SJSA1 (cell line): ENCODE data around the gene AKTIP.

- RAMPAGE, long total RNA = no peak
Measured at GRCh38 chr16:51636915-51637500, 485.9 kb upstream of the SALL1 start.

DNA sequence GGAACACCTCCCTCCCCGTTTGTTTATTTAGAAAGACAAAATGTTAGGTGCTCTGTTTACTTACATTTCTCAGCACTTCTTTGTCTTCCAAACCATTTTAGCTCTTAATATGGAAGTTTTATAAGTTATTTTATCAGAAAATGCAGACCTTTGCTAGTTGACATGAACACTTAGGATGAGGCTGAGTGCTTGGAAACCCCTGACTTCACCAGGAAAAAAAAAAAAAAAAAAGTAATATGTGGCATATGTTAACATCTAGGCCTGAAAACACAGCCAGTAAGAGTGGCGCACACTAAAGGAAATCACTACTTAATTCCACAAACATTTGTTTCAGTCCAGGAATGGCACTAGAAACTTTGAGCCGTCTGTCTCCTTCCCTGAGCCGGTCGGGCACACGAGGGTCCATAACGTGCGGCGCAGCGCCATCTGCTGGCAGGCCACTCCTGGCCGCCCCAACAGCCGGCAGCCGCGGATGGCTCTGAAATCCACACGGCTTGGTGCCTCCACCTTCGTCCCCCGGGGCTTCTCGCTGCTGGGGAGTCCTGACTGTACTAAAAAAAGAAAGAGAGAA is 610.9 kb upstream of the SALL1 start:
- RAMPAGE, long total RNA = no peak

DNA sequence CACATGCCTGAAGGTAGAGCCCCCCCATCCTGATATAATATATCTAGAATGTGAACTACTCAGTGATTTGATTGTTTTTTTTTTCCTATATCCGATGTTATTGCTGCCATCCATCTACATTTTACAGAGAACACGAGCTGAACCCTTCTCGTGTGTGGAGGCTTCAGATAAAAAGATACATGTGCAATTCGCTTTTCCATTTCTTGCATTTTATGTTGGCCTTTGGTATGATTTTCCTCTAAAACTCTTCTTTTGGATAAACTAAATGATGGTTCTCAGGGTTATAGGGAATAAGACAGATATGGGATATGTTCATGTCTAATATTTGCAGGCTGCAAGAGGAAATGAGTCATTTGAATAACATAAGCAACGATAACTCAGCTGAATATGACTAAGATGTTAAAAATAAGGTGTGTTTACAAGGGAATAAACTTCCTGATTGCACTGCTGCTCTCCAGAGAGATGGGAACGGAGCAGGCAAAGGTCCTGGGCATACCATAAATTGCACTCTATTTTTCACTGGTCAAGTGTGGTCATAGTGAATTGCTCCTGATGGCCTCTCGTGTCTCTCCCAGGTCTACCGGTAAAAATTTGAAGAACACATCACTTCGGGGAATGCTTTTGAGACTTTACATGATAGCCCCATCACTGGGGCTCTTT is 666.2 kb downstream of the TOX3 start:
- RAMPAGE, long total RNA = no peak

- RAMPAGE, long total RNA = no peak
Measured at GRCh38 chr16:52498518-52499061, 48.4 kb downstream of the TOX3 start.

DNA sequence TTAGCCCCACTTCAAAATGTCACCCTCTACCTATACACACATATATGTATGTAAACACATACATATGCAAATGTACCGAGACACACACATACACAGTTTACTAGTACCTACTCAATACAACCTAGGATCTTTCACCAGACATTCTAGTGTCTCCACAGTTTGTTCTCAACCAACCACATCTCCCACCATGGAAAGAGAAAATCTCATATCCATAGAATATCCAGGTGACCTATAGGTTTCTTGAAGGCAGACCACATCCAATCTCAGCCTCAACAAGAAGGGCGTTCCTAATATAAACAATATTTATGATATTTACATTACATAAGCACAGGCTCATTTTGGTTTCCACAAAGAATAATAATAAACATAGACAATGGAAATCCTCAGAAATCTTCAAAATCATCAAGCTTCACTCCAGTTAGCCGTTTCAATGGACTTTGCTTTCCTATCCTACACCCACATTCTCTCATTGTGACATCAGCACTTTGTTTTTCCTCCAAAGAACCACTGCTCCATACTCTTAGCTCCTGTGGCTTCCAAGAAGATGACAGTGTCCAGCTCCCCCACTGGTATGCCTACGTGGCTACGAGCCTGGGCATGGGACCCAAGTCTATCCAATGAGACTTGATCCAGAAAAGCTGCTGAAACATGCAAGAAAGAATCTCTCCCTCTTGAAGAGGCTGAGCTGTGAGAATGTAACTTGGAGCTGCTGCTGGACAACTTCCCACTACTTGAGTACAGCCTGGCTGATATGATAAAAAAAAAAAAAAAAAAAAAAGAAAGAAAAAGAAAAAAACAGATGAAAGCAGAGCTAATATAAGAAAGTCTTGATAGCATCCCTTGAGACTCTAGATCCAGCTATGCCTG is 9.6 kb downstream of the TOX3 start:
- RAMPAGE, long total RNA = no peak

DNA sequence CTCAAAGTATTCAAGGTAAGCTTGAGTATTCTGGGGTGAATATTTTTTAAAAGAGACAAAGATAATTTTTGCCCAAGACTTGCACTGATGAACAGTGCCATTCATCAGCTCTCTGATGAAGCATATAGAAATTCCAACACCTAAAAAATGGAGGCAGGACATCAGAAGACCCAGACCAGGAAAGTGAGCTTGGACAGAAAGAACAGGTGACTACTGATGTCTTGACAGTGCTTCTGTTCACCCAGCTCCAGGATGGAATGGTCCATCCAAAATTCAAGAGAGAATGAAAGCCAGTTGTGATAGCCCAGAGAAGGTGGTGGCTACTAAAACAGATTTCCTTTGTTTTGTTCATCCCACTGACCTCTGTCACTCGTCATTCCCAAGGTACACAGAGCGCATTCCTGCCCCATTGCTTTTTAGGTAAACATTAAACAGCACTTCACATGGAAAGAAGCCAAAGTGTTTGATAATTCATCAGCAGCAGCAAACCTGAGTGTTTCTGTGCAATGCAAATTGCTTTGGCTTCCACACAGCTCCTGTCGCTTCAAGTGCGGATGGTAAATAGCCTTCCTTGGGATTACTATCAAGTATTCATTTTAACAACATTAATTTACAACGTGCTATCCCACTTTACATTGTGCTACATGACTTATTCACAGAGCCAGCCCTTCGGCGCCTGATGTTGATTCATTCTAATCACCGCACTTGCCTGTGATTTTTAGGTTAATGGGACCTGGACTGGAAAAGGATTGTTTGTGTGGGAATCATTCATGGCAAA is 65.0 kb upstream of the TOX3 start:
- RAMPAGE, long total RNA = no peak

DNA sequence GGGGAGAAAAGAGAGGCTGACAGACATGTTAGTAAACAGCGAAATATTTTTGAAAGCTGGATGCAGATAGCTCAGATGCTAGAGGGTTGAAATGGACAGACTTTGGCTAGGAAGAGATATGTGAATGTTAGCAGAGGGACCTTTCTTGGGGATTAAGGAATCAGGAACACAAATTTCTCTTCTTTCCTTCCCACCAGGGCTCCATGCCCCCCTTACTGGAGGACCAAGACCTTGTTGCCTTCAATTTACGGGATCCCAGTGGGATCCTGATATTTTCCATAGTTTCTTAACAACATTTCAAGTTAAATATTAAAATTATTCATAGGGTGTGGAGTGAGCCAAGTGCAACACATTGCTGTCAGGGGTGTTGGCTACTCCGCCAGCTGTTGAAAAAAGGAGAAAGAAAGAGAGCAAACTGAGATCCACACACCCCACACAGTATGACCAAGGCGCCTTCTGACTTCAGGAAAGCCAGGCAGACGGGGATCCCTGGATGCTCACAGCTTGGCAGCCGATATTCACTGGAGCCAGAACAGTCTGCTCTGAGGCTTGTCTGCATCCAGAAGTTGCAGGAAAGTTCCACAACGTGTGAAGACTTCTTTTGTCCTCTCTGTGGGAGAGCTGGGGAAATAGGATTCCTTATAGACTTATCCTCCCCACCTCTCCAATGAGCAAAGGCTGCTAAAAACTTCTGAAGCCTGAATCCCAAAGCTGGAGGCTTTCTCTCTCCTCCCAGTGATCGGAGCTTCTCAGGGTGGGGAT is 9.3 kb downstream of the CHD9NB start:
- RAMPAGE, long total RNA = no peak

DNA sequence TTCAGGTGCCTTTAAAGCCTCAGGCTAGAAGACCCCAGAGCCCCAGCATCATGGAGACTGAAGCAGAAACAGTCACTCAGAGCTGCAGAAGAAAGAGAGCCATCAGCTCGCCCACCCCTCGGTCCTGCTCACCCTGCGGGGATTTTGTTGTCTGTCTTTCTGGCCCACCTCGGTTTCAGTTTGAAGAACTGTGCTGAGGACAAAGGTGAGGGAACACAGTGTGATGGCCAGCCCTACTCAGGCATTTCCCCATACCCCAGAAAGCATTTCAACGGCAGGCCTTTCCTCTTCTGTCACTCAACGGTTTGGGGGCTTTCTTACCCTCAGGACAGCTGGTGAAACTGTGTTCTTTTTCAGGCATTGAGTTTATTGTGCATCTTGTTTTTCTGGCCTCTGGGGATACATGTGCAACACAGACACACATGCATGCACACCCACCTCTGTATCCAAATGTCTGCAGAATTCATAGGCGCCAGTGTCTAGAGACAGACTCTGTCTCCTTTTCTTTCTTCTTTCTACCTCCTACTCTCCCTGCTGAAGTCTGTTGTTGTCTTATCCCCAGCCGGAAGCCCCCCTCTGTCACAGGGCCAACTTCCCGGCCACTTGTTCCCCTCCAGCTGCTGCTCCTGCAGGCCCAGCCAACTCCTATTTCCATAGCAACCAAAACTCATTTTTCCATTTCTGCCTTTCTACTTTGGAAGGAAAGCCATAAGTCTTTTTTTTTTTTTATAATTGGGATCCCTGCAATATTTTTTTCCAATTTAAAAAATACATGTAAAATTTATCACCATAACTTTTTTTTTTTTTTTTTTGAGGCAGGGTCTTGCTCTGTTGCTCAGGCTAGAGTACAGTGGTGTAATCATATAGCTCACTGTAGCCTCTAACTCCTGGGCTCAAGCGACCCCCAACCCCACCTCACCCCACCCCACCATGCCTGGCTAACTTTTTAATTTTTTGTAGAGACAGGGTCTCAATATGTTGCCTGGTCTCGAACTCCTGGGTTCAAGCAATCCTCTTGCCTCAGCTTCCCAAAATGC is 17.1 kb downstream of the CHD9 start:
- RAMPAGE, long total RNA = no peak

DNA sequence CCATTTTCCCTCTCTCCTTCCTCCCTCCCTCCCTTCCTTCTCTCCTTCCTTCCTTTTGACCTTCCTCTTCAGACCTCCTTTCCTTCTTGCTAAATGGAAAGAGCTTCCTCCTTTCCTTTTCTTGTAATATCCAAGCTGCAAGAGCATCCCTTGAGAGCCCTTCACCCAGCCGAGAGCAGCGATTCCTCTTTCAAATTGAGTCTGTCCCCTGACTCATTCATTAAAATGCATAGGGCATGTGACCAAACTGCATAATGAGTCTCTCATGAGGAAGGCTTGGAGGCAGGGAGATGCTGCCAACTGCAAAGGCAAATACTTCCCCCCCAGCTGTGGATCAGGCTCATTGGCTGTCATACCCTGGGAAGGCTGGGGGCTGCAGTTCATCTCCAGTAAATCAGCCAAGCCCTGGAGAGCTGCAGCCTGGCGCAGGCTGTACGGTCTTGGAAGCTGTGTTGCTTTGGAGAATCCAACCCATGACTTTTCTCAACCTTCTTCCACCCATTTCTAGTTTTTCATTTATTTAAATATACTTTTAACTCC is 37.1 kb downstream of the CHD9 start:
- RAMPAGE, long total RNA = no peak

DNA sequence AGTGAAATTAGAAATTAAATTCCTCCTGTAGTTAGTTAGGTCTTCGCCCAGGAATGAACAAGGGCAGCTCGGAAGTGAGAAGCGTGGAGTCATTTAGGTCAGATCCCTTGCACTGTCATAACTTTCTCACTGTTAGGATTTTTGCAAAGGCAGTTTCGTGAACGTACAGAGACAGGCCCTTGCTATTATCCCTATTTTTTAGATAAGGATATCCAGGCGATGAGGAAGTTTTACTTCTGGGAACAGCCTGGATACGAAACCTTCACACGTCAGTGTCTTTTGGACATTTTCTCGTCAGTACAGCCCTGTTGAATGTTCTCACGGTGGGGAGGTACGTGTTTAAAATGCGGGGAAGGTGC is 346 bp upstream of the RBL2 start:
- RAMPAGE, long total RNA = no peak

DNA sequence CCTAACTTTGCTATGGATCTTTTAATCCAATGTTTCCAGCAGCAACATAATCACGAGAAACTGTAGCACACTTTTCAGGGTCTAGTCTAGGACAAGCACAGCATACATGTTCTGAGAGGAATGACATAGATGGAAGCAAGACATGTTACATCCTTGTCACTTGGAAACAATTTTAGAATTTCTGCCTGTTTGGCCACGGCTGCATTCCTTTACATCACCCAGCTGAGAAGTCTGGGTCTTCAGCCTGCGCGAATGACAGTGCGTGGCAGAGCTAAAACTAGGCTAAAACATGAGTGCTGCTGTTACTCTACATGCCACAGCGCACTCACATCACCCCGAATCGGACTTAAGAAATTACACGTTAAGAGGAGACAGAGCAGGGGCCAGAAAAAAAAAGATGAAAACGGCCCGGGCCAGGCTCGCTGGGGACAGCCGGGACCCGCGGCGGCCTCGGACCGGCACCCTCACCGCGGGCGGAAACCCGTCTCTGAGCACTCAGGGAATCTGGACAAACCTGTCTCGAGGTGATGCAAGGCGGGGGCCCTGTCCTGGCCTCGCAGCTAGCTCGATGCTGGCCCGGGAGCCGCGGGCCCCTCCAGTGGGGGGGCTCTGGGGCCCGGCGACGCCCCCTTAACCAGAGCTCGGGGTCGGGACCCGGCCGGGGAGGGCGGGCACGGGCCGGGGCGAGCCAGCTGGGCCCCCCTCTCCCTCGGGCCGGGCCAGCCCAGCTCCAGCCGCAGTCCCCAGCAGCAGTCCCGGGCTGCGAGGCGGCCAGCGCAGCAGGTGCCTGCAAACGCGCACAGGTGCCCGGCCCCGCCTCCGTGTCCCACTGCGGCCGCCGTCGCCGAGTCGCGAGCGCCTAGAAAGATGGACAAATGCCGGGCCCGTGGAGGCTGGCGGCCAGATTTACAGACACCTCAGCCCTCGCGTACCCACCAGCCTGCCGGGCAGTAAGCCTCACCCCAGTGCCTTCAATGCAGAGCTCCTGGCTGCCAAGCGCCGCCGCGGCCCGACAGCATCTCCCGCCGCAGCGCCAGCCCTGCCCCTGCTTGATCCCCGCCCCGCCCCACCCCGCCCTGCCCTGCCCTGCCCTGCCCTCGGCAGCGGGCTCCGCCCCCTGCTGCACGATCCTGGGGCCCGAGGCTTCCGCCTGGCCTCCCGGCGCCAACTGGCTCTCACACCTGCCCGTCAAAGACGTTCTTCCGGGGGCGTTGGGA is at the start of gene AKTIP:
AKTIP (minus strand) TSS at position 1,024 of the 1,217 bp plus-strand sequence.
- RAMPAGE, long total RNA = no peak

DNA sequence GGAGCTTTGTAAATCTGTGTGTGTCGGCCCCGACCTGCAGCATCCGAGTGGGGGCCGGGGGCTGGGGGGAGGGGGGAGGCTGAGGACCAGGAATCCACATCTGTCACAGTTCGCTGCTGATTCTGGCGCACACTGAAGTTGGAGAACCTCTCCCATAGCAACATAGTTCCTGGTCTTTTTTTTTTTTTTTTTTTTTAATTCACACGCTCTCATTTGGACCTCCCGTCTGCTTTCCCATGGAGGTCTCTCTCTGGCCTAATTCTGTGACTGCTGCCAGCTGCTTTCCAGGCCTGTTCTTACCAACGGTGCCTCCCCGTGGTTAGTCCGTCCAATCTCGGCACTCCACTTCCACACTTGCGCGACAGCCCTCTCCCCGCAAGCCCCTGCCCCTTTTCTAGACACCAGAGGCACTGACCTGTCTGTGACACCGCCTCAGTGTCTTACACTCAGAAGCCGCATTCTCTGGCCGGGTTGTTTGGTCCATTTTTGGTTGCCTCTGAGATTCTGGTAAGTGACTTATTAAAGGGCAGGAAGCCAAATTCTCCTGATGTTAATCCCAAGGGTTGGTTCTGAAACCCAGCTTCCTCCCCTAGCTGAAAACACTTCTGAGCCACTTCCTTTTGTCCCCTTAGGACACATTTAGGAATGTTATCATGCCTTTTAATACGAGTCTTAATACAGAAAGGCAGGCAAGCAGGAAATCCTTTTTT is 1.1 kb upstream of the AKTIP start:
- RAMPAGE, long total RNA = no peak

DNA sequence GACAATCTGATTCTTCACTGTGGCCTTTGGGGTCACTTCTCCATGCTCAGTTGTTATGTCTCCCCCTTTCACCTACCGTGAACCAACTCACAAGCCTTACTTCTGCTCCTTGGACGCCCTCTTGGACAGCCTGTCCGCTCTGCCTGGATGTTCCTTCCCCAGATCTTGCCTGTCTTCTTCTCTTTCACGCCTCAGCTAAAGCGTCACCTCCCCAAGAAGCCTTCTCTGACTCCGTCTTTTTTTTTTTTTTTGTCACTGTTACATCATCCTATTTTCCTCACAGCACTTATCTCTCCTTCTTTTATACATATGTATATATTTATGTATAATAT is 16.3 kb upstream of the AKTIP start:
- RAMPAGE, long total RNA = no peak

GRCh38 chr16:53780090-53780400 is 76.1 kb downstream of the FTO start:
- RAMPAGE, long total RNA = no peak

- RAMPAGE, long total RNA = no peak
Measured at GRCh38 chr16:53886813-53887030, 182.8 kb downstream of the FTO start.

- RAMPAGE, long total RNA = no peak
Measured at GRCh38 chr16:53927058-53927631, 223.2 kb downstream of the FTO start.

DNA sequence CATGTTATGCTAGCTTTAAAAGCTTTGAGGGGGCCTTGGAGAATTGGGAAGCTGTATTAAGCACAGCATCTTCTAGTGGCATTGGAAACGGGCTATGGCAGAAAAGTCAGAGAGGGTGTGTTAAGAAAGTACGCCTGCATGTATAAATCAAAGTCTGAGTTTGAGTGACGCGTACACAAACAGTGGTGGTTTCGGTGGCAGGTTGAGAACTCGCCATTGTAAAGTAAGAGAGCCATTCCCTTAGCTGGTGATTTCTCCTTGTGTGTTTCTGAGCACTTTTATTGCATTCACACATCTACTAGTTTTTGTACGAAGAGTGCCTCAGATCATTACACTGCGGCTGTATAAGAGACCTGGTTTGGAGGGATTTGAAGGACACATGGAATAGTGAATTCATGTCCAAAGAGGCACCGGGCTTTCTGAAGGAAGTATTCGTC is 243.9 kb downstream of the FTO start:
- RAMPAGE, long total RNA = no peak

DNA sequence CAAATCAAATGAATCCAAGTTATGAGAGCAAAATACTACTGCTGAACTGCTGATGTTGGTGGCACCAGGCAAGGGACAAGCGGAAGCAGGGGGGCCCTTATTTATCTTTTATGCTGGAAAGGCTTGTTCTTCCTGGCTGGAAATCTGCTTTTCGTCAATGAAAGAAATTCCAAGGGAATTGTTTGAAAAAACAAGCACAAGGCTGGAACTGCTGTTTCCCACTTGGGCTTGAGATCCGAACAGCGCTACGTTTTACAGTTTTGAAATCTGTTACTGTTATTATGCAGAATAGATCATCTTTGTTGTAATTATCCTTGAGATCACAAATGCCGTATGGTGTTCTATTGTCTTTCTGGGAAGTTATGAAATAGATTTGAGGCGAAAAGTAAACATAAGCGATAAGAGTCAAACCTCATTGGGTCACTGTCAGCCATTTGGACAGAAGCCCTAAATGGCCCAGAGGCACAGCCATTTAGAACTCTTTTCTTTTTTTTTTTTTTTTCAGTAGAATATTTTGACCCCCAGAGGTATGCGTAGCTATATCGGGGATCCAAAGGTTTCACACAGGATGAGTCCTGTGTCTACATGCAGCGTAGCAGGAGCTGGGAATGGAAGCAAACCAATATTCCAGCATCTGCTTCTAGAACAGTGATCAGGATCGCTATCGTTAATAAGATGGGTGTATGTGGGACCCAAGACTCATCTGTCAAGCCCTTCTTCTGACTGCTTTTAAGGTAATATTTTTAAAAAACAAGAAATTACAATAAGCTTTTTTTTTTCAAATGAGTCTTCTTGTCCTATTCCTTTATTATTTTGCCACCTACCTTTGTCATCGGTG is 223.2 kb downstream of the IRX3 start:
- RAMPAGE, long total RNA = no peak

GRCh38 chr16:54193359-54194340 is 92.9 kb downstream of the IRX3 start:
- RAMPAGE, long total RNA = no peak

GRCh38 chr16:54283637-54283866 is 3.0 kb downstream of the IRX3 start:
- RAMPAGE, long total RNA = no peak